Caco-2 (cell line): ENCODE measurements around a stretch of chr2.

DNA sequence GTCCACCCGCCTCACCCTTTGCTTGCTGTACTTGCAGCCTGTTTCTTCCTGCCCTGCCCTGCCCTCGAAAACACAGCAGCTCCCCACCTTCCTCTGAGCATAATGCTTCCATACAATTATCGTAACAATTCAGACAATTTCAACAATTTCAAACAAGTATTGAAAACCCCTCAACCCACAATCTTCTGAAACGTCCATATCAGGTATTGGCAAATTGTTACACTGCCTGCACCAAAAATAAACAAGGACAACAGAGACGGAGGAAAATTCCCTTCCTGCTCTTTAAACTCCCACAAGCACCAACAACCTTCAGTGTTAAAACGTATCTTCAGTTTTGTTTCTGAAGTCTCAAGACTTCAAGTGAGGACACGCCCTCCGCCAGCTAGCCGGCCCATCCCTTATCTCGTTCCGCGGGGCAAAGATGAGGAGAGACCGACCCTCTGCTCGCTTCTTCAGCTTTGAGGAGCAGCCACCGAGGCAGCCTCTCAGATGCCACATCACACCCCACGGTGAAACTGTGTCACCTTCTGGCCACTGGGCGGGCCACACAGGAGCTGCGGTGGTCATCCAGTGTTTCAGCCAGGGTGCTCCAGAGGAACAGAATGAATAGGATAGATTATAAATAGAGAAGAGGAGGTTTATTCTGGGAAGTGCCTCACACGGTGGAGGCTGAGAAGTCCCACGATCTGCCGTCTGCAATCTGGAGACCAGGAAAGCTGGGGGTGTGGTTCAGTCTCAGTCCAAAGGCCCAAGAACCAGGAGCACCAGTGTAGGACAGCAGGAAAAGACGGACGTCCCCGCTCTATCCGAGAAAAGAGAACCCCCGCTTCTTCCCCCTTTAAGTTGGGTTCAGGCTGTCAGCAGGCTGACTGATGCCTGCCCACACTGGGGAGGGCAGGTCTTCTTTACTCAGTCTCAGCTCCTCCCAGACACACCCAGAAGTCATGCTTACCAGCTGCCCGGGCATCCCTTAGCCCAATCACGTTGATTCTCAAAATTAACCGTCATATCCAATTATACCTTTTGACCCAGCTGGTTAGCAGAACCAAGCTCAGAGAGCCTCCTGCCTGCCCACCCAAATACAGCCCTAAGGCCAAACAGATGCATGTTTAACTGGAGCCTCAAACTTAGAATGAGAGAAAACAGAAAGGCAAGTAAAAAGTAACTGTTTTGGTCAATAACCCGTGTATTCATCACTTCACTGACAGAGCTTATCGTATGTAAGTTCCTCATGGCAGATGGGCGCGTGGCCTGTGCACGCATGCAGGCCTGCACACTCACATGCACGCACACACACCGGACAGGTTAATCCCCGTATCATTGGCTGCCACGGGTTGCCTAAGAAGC, 399.7 kb upstream of the ID2 start:
- PRO-cap = no peak
- RRBS = no CpG with 5 or more reads among the region's 38 CpGs

- PRO-cap = no peak
- RRBS = no CpG with 5 or more reads among the region's 10 CpGs
Measured at GRCh38 chr2:8411642-8412028, 270.2 kb upstream of the ID2 start.

GRCh38 chr2:8425424-8425907, 256.4 kb upstream of the ID2 start:
- PRO-cap = no peak
- RRBS = no CpG with 5 or more reads among the region's 13 CpGs

DNA sequence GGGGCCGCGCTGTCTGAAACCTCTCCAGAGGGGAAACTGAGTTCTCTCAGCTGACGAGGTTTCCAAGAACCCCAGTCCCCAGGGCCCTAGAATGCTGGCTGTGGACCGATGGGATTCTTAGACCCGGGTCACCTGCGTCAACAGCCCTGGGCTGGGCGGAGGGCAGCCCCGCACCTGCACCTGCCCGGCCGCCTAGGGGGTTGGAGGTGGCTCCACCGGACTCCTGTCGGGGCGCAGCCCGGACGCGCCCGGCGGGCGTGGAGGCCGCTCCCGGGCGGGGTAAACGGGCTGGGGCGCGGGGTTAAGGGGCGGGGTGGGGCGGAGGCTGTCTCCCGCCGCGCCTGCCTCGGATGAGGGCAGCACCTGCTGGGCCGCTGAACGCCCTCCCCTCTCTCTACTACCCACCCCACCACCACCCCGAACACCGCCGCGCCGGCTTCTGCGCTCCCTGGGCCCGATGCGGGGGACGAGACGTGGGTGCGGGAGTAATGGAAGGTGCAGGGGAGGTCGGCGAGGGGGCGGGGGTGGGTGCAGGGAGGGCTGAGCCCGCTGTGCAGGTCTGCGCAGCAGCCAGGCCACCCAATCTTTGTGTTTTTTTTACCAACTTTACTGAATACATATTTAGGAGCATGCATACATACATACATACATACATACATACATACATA, 224.8 kb upstream of the ID2 start:
- PRO-cap = no peak
- RRBS = 29% methylated on average over 5 of the region's 49 CpGs

- PRO-cap = no peak
- RRBS = 95% methylated on average over 3 of the region's 18 CpGs
Measured at GRCh38 chr2:8477279-8478450, 204.2 kb upstream of the ID2 start.

DNA sequence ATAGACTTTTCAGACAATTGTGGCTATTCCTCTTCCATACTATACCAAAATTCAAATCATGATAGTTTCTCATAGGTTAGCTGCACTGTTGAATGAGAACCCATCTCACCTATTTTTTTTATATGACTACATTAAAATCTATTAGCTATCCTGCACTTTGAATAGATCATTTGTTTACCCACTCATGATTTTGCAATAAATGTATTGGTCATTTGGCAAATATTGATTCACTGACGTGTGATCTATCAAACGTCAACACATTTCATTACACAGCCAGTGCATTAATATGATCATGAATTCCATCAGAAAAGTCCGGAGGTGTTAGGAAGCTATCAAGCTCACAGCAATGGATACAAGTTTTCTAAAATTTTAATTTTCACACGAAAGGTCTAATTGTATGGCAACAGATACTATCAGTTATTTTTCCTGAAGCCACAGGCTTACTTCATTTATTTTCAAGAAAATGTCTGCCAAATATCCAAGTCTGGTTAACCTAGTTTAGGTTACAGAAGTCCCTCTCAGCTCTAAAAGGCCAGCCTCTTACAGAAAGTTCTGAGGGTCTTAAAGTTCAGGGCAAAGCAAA, 128.2 kb upstream of the ID2 start:
- PRO-cap = no peak
- RRBS = no CpG with 5 or more reads among the region's 4 CpGs

- PRO-cap = no peak
- RRBS = no CpG with 5 or more reads among the region's 8 CpGs
Measured at GRCh38 chr2:8567018-8567480, 114.8 kb upstream of the ID2 start.

- PRO-cap = no peak
- RRBS = no CpG with 5 or more reads among the region's 9 CpGs
Measured at GRCh38 chr2:8576720-8577292, 105.0 kb upstream of the ID2 start.

GRCh38 chr2:8607328-8607898, 74.4 kb upstream of the ID2 start:
- PRO-cap = no peak
- RRBS = no CpG with 5 or more reads among the region's 12 CpGs

GRCh38 chr2:8656055-8656662, 25.7 kb upstream of the ID2 start:
- PRO-cap = no peak
- RRBS = 45% methylated on average over 2 of the region's 7 CpGs

- PRO-cap = bidirectional peak, plus-strand start at chr2:8677990, minus-strand start at chr2:8677753; bidirectional peak, plus-strand start at chr2:8678173, minus-strand start at chr2:8678106
- RRBS = no CpG with 5 or more reads among the region's 41 CpGs
Measured at GRCh38 chr2:8677609-8678605, 3.9 kb upstream of the ID2 start.

DNA sequence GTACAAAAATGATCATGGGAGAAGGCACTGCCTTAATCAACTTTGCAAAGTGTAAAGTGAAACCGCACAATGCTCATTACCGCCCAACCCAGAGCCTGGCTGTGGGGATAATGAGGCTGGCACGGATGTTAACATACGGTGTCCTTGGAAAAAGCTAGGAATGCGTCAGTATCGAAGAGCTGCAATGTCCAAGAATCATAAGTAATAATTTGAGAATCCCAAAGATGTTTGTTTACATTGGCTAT, 2.1 kb upstream of the ID2 start:
- PRO-cap = no peak
- RRBS = no CpG with 5 or more reads among the region's 6 CpGs

- PRO-cap = no peak
- RRBS = no CpG with 5 or more reads among the region's 20 CpGs
Measured at GRCh38 chr2:9145751-9146164, 60.9 kb upstream of the ASAP2 start.

DNA sequence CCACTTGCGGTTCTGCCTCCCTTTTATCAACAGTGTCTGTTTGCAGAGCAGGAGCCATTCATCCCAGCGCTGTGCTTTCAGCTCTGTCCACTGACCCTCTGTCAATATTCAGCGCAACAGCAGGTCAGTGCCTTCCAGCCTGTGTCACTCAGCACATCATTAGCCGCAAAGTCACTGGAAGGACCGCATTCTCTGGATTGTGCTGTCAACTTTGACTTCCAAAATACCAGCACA, 38.5 kb upstream of the ASAP2 start:
- PRO-cap = bidirectional peak, plus-strand start at position 159 of the sequence, minus-strand start at position 100 of the sequence
- RRBS = no CpG with 5 or more reads among the region's 5 CpGs

DNA sequence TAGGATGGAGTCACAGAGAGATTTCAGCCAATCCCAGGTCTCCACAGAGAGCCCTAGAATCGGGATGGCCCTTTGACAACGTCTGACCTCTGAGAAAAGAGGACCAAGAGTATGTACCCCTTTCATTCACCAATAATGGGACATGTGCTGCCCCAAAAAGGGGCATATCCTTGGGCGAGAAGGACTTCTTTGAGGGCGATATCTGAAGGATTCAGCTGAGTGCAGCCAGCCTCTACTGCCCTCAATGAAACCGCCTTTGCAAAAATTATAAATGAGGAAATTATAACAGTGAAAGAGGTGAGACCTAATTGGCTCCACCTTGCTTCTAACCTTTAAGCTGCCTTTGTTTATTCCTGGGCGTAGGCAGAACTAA, 36.3 kb upstream of the ASAP2 start:
- PRO-cap = no peak
- RRBS = no CpG with 5 or more reads among the region's 6 CpGs

DNA sequence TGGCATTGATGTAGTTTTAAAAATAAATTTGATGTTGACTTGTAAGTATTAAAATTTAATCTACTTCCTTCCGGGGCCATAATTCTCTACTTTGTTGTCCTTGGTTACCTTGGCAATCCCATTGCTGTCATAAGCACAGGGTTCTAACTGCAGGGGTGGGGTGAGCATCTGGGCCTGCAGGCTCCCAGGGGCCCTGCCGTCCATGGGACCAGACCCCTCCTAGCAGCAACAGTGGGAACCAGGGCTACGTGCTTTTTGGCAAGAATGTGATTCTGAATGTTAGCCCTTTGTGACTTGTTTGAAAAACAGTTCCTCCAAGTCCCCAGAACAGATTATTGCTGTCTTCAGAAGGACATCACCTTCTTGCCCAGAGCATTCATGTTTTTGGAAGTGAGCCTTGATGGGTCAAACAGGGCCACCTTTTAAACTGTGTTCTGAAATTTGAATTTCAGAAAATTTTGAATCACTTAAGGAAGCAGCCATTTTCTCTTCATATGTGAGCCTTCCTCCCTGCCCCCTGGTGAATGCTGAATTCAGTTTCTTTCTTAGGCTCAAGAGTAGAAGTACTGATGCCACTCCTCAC, 5.0 kb downstream of the ASAP2 start:
- PRO-cap = no peak
- RRBS = no CpG with 5 or more reads among the region's 3 CpGs

DNA sequence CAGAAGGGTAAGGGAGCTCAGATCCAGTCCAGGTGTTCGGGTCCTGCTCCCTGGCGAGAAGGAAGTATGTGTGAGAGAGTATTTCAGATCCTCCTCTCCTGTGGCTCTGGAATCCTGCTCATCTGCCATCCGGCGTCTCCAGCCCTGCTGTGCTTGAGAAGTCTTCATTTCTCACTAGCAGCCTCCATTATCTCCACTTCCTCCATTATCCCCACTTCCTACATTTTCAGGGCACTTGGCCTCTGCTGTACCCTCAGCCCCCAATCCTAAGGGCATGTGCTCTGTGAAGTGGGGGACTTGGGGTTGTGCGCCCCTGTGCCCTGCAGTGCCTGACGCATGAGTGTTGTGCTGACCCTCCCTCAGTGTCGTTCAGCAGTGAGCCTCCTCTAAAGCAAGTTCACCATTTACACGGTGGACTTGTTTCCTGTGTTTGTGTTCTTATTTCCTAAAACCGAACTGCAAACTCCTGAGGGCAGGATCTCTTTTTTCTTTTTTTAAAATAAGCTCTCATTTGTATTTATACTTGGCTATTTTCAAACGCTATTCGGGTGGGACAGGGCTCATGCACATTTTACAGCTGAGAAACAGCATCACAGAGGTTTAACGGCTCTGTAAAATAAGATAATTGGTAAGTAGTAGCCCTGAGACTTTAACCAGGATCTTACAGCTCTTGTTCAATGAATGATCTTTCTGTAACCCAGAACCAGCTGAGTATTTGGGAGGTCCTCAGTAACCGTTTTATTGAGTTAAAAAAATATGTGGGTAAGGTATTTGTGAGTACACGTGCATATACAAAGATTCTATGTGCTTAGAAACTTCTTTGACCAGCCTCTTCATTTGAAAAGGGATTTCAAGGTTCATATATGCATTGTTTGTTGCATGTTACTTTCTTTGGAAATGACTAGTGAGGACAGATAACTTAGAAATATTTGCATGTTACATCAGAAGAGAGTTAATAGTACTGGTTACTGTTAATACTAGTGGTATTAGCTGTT, 20.7 kb downstream of the ASAP2 start:
- PRO-cap = no peak
- RRBS = no CpG with 5 or more reads among the region's 14 CpGs

- PRO-cap = no peak
- RRBS = no CpG with 5 or more reads among the region's 4 CpGs
Measured at GRCh38 chr2:9261118-9261643, 54.6 kb downstream of the ASAP2 start.

DNA sequence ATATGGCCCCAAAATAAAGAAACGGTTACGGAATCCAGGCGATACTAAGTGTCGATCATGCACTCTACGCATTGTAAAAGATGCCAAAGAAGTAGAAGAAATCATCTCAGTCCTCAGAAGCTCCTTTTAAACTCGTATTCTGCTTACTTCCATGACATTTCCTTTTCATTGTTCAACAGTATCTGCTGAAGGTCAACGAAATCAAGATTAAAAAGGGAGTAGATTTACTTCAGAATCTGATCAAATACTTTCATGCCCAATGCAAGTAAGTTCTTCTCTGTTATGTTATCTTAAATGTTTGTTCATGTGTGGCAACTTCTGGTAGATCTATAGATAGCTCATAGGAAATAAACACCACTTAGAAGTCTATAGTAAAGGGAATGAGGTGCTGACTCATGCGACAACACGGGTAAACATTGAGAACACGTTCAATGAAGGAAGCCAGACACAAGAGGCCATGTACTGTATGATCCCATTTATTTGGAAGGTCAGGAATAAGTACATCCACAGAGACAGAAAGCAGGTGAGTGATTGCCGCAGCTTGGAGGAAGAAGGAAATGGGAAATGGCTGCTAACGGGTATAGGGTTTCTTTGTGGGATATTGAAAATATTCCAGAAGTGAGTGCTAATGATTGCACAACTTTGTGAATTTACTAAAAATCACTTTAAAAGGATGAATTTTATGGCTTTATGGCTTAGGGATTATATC, 95.5 kb downstream of the ITGB1BP1 start:
- PRO-cap = no peak
- RRBS = no CpG with 5 or more reads among the region's 12 CpGs

DNA sequence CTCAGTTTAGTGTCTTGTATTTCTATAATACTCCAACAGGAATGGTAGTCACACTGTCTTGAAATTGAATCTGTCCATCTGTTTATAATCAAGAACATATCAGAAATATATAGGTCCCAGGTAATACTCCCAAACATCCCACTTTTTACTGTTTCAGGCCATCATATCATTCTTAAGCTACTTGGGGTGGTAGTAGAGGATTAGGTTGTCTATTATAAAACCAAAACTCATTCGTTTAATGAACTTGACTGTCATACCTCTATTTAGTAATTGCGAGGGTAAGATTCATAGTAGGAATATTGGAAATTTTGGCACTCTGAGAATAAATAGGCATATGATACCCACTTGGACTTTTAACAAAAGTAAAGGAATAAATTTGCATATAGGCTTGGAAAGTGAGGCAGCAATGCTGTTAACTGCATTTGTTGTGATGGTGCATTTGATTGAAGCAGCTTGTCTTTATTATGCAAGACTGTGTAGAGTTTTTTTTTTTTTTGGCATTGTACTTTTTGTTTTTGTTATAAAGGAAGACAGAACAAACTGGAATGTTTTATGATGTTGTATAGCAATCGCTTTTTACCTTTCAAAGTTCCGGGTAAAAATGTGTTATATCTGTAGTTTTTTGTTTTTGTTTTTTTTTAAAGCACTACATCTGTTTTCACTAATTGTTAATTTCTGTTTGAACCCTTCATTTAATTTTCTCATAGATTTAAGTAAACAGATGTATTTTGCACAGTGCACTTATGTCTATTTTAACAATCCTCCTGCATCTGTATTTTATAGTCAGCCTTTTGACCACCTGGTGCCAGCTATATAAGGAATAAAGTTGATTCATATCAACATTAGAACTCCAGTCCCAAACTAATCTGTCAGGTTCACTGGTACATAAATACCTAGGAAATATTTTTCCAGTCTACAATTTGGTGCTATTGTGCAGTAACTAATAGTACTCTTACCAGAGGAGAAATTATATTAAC, 18.8 kb downstream of the ITGB1BP1 start:
- PRO-cap = no peak
- RRBS = no CpG with 5 or more reads among the region's 4 CpGs